Occipital lobe (tissue), 2 donors: ENCODE data around the genes GALNTL6, SCRG1 and SPCS3.

DNA sequence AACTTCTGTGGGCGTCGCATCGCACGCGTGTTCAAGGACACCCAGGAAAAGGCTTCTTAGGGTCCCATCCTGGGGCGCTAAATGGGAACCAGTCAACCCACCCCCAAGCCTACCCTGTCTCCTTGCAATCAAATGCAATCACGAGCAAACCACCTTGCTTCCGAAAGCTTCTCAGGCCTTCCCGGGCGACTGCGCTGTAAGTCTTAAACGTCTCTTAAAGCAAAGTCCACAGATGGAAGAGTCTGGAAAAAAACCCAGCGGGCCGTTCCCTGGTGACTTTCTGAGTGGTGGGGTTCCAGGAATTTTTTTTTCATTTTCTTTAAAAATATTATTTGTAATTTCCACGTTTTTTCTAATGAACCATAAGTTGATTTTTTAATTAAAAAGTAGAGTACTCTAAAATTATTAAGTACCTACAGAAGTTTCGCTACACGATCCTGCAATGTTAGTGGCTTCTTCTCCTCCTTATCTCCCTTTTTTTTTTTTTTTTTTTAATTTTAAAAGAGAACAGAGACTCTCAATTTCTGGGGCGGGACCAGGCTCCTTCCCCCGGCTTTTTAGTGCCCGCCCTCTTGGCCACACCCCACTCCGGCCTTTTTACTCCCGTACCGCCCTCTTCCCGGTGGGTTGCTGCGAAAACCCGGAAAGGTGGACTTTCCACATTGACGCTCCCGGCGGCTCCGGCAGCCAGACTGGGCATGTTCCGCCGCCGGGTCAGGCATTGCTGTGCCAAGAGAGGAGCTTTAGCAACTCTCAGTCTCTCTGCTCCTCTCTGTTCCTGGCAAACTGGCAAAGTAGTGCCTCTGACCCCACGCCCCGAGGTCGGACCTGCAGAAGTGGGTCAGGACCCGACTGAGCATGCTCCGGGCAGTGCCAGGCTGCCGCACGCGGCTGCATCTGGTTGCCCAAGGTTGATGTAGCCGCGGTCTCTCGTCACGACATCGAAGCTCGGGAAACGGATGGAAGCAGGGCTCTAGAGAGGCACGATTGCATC lies 849 bp upstream of the MFAP3L start:
- RAMPAGE, long total RNA = no peak

GRCh38 chr4:170089224-170089654 lies 517 bp downstream of the AADAT start:
- RAMPAGE, long total RNA = no peak

DNA sequence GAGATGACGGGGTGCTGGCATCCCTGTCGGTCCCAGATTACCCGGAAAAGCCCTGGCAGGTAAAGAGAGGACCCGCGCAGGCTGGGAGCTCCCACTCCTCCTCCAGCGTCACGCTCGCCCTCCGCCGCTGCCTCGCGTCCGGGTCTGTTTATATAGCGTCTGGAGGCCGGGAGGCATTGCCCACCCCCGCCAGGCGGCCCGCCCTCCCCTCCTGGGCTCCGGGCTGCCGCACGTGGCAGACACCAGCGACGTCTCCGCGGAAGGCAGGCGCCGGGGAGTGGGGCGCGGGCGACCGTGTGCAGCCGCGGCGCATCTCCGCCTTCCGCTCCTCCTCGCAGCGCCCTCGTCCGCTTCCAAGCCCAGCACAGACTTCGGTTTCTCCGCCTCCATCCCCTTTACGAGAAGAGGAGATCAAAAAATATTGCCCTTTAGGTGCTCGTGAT lies at the start of gene GALNTL6:
TSS of gene GALNTL6 (plus strand) at position 236 of the 443 bp plus-strand sequence.
- RAMPAGE, long total RNA = no peak

- RAMPAGE, long total RNA = no peak
These were observed 128.9 kb upstream of the GALNT7 start for GRCh38 chr4:173039697-173040082.

GRCh38 chr4:173181766-173182089 lies 13.1 kb downstream of the GALNT7 start:
- RAMPAGE, long total RNA = no peak

GRCh38 chr4:173398821-173399649 lies at the start of gene SCRG1:
Gene SCRG1 (minus strand): TSS chr4:173399116.
- RAMPAGE, long total RNA = start-site peak on the minus strand at chr4:173399115-173399227, 572 and 548 reads in 2 replicates

DNA sequence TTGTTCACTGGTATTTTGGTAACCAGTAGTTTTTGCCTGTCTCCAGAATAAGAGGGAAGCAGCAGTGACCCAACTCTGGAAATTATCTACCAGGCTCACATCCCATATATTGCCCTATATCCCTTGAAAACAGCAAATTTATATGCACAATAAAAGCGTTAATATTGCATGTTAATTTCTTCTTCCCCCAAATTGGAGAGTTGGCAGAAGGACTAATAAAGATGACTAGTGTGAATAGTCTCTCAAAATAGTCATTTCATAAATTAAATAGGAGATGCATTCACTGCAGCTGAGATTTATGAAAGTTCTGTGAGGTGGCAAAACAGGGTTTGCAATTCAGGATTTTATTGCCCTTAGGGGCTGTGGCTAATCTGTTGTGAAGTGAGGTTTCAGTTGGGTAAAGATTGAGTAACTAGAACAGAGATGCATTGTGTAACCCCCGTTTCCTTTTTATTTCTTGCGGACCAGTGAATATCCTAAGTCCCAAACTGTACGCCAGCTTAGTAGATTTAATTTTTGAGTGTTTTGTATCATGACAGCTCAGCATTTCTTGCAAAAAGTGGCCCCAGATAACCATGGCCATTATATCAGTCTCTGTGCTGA lies 16.1 kb upstream of the SCRG1 start:
- RAMPAGE, long total RNA = no peak

- RAMPAGE, long total RNA = no peak
These were observed 20.7 kb downstream of the HAND2 start for GRCh38 chr4:173508903-173510095.

DNA sequence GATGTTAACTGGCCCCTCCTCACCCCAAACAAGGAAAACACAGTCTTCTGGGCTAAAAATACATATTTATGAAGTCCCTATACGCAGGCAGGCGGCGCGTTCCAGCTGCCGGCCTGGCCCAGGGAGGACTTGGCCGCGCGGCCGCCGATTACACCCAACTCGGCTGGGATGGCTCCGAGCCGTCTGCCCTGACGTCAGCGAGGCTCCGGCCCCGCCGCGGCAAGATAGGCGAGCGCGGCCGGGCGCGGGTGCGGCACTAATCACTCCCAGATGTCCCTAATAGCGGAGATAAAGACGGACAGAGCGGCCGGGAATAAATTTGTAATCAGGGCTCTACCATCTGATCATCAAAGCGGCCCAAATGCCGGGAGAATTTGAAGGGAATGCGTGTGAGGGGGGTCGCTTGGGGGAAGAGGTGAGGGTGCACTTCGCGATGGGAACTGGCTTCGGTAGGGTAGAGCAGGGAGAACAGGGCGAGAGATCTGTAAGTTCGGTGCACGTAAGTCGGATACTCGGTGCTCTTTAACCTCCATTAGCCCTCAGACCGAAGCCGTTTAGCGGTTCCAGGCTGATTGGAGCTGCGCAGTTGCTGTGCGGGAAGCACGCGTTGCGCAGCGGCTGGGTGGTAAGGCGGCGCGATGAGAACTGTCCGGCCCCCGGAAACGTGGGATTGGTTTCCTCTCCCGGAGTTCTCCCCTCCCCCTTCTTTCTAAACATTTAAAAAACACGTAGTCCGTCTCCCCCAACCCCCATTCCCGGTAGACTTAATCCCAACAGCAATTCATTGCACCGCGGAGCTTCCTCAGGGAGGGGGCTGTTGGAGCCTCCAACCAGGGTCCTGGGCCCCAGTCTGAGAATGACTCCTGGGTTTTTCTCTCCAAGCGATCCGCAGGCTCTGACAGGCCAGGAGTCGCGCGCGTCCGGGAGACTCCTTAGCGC lies 7.6 kb downstream of the HAND2 start:
- RAMPAGE, long total RNA = no peak

GRCh38 chr4:173528228-173528833 lies 1.7 kb downstream of the HAND2 start:
- RAMPAGE, long total RNA = no peak

GRCh38 chr4:173608440-173609376 lies 78.7 kb upstream of the HAND2 start:
- RAMPAGE, long total RNA = no peak

GRCh38 chr4:174213713-174214508 lies 69.6 kb downstream of the FBXO8 start:
- RAMPAGE, long total RNA = no peak

GRCh38 chr4:174461758-174462085 lies 60.6 kb downstream of the HPGD start:
- RAMPAGE, long total RNA = no peak

DNA sequence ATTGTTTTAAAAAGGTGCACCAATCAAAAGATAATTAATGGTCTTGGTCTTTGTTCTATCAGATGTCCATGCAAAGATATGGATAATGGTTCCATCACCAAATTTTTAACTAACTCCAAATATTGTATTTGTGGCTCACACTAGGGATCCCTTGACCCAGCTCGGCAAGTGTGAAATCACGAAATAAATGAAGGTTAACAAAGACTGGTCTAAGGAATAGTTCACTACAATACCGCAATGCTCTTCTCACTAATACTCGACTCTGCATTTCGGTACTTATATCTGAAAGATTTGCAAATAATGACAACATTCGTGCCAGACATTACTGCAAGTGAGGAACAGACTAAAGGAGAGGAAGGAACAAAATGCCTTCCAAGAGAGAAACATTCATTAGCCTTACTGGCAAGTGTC lies 343 bp downstream of the GPM6A start:
- RAMPAGE, long total RNA = no peak

DNA sequence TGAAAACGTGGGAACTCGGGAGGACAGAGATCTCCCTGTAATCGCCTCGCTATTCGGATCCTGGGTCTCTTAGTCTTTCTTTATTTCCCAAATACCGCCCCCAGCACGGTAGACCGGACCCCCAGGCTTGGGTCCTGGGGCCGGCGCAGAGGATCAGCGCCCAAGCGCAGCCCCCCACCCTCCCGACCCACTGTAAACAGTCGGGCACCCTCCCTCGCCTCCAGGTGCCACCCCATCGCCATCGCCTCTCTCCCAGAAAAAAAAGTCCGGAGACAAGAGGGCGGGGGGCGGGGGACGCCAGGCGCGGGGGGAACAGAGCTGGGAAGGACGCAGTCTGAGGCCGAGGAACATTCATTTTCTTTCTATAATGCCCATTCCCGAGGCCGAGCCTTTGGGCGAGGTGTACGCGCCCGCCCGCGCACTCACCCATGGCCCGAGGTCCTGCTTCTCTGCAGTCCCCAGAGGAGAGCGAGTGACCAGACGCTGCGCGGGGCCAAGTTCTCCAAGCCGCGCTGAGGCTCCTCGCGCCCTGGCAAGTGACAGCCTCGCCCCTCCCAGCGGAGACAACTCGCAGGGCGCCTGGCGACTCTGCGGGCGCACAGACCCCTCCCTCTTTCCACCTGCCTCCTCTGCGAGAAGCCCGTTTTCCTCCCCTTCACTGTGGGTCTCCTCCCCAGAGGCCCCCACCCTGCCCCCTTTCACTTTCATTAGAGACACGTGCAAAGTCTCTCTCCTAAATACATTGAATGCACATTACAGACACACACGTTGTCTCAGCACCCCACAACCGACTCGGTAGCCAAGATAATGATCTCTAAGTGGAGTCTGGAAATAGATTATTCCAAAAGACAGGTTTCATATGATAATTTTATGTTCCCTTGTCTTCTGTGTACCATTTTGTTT lies 63.5 kb upstream of the WDR17 start:
- RAMPAGE, long total RNA = start-site peak on the minus strand centred at position 540 of the sequence, 181 bp wide, 1,951 and 861 reads in 2 replicates

- RAMPAGE, long total RNA = no peak
These were observed 24.4 kb downstream of the WDR17 start for GRCh38 chr4:176090090-176090430.

- RAMPAGE, long total RNA = no peak
These were observed at the start of gene SPCS3 for GRCh38 chr4:176319795-176320879. Gene SPCS3 (plus strand): TSS chr4:176319966.

DNA sequence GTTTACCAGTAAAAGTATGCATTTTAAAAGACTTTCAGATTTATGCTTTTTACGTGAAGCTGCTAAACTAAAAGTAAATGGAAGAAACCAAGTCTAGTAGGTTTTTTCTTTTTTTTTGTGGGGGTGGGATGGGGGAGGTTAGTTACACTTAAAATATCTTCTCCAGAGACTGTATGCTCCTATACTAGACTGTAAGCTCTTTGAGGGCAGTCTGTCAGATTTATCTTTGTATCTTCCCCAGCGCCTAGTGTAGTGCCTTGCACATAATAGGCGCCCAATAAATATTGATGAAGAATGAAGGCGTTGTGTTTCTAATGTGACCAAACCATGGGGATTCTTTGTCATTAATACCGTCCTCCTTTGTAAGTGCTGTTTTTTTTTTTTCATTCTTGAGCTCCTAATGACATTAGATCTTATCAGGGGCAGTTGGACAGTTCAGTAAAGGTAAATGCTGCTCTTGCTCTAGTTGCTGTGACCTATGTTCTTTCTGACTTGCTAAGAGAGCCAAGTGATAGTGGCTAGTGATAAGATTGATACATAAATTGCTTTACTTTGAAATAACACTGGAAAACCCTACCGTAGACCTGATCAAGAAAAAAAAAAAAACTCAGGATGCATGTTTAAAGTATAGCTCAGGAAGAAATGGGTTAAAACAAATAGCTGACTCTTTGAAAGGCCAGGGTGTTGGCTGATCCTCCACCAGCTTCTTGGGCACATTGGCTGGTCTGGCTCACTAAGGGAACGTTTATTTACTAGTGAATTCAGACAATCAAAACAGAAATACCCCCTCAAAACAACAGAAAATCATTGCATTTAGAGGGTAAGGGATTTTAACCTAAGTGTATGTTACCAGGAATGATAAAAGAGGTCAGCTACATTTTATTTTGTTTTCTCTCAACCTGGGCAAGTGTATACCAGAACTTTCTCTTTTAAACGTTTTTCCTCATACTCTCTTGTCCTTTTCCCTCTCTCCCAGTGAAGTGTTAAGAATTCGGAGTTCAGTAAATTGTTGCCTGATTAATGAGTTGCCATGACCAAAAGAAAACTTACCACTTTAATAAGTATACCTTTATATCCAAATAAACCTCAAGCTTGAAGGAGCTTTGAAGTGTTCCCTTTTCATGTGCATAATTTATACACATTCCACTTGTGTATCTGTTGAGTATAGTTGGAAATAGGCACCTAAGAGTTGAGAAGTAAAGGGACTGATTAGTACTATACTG lies 12.6 kb downstream of the SPCS3 start:
- RAMPAGE, long total RNA = no peak

DNA sequence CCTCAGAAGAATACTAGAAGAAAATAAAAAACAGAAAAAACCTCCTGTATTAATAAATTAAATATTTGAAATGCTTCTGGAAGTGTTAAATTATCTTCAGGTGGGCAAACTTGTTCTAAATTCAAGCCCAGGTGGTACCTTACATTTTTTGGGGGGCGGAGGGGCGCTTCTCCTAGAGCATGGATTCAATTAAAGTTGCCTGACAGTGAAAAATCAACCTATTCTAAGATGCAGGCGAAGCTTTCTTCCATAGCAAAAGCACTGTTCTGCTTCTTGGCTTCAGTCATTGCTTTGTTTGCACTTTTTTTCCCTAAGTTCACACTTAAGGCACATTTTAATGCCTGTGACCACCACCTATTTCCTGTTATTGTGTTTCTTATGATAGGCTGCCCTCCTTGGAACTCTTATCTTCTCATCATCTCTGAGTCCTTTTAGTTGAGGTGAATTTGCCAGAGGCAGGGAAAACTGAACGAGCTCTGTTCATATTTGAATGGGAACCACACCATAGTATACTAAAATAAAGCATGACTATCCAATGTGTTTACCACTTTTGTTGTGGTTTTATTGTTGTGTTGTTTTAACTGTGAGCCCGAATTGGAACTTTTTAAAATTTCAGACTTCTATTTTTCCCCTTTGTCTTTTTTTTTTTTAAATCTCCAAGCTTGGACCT lies 119.8 kb downstream of the SPCS3 start:
- RAMPAGE, long total RNA = no peak

DNA sequence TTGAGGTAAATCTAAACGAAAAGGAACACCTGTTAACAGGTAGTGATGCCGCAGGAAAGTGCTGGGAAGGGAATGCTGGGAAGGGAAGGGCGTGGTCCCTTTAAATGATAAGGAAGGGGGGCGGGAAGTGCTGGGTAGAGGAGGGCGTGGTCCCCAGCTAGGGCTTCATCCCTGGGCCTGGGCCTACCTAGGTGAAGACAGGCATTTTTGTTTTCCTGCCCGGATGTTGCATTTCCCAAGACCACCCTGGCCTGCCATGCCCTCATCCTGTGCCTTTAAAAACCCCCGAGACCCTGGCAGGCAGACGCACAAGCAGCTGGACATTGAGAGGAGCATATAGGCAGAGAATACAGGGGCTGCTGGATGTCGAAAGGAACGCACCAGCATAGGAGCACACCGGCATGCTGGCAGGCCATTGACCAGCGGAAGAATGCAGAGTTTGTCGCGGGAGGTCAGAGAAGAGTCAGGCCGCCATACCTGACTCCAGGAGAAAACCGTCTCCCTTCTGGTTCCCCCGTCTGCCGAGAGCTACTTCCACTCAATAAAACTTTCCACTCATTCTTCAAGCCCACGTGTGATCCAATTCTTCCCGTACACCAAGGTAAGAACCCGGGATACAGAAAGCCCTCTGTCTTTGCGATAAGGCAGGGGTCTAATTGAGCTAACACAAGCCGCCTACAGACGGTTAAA lies 2.8 kb upstream of the AGA start:
- RAMPAGE, long total RNA = no peak